Melanocyte of skin (primary cell): ENCODE measurements around a stretch of chr18.

GRCh38 chr18:79954199-79954796, 2.8 kb upstream of the SLC66A2 start:
- CAGE, long polyA plus RNA, 2 experiments: no peak in any of the 2 experiments

- CAGE, long polyA plus RNA, 2 experiments: no peak in any of the 2 experiments
Measured at GRCh38 chr18:80175181-80176154, 66.4 kb downstream of the ADNP2 start.